AG09319 (cell line): ENCODE measurements around a stretch of chr6.

DNA sequence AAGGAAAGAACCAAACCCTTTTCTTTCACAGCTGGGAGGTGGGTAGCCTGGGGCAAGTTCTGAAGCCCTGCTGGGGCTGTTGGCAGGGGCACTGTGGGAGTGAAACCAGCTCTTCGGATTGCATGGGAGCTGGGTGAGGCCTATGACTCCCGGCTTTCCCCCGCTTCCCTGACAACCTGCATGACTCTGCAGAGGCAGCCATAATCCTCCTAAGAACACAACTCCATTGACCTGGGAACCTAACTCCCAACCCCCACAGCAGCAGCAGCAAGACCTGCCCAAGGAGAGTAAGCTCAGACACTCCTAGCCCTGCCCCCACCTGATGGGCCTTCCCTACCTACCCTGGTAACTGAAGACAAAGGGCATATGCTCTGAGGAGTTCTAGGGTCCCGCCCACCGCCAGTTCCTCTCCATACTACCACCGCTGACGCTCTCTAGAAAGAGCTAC, 37.5 kb downstream of the SOD2 start:
- RRBS, result no CpG with 5 or more reads among the region's 7 CpGs

DNA sequence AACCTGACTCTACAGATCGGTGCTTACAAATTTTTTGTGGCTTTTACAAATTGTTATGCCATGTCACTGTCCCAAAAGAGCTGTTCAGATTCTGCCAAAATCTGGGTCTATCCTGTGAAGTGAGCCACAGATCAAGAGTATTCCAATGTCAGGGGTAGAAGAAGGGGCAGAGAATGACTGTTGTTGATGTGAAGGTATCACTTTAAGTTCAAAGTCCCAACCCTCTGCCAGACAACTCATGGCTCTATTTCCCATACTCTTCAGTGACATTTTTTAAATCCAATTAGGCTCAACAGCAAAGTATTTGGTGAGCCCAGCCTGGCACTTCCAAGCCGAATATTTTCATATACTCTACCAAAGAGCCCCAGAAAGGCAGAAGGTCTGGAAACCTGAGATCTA, 9.3 kb downstream of the SOD2 start:
- RRBS, result no CpG with 5 or more reads among the region's 2 CpGs

DNA sequence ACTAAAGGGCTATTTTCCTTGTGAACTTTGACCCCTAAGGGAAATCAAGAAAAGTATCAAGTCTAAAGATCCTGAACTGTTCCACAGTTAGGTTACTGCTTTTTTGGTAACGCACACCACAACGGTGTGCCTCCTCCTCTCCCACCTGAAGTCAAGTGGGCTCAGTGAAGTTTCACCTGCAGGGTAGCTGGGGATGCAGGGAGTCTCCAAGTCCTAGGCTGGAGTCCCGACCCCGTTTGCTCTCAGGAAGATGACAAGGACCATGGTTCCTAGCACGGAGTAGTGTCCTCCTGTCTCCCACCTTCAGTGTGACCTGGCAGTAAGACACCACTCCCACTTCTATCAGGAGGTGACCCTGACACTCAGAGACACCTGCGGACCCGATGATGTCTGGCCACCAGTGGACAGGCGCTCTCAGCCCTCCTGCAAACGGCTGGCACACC, 1.2 kb downstream of the SOD2 start:
- RRBS, result no CpG with 5 or more reads among the region's 9 CpGs

GRCh38 chr6:159732158-159732726, 4.9 kb downstream of the WTAP start:
- RRBS, result no CpG with 5 or more reads among the region's 8 CpGs

DNA sequence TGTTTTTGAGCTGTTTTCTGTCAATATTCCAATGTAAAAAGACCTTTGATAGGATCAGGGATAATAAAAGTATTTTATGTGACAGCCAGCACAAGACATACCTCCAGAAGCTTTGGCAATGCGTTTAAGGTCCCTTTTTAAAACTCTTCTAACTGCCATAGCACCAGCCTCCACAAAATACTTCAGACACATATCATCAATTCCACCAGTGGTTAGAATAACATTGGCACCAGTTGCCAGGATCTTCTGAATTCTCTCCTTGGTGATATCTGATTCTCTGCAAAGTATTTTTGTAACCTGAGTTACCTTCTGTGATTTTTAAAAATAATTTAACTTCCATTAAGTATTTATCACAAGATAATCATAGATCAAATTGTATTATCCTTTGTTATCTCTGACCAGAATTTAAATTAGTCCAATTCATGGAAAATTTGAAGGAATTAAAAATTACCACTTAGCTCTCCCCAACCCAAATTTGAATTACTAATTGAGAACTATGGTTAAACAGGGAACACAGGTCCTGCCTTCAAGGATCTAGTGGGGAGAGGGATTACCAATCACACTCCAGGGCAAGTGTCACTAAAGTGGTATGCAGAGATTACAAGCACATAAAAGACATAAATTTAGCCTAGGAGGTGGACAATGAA, 8.4 kb downstream of the TCP1 start:
- RRBS, result no CpG with 5 or more reads among the region's 1 CpG

DNA sequence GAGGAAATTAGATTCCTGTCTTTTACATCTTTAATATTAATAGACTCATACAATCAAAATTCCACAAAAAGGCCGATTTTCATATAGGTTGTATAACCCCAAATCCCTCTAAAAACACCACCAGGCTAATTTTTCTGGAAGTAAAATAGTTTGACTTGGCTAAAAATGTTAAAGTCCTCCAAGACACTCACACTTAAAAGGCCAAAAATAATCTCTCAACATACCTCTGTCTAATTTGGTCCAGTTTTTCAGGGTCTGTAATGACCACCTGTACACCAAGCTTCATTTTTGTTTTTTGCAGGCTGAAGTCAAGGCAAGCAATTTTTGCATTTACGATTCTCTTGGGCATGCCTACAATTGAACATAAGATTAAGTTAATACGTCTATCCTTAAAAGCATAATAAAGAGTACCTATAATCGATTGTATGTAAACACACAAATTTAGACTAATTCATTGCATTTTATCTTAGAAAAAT, 5.6 kb downstream of the TCP1 start:
- RRBS, result no CpG with 5 or more reads among the region's 4 CpGs

- RRBS, result no CpG with 5 or more reads among the region's 10 CpGs
These were observed 39.0 kb downstream of the MAS1 start for GRCh38 chr6:159929722-159930173.

GRCh38 chr6:159999024-159999603, 30.2 kb downstream of the IGF2R start:
- RRBS, result no CpG with 5 or more reads among the region's 7 CpGs

DNA sequence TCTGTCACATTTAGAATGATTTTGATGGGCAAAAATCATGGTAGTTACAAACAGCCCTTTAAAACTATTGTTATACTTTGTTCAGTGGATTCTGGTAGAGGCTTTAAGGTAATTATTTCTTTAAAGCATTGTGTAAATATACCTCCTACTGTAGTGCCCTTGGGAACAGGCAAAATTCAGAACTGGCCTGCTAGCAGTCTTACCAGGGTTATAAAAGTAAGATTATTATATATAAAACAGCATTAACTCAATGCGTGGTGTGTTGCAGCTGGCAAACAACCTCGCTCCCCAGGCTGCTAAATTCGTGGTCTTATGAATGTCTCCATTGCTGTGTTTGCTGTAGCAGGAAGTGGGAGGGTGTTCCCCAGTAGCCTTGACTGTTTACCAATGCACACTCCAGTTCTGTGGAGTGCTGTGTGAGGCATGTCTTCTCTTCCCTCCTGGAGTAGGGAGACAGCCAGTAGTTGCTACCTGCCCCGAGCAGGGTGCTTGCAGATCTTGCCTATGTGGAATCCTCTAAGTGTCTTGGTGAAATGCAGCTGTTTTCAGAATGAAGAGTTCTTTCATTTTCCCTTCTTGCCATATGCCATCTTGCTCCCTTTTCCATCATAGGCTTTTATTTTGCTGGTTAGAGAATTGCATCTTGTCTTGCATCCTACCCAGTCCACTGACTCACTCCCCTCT, 45.3 kb downstream of the IGF2R start:
- RRBS, result no CpG with 5 or more reads among the region's 4 CpGs

DNA sequence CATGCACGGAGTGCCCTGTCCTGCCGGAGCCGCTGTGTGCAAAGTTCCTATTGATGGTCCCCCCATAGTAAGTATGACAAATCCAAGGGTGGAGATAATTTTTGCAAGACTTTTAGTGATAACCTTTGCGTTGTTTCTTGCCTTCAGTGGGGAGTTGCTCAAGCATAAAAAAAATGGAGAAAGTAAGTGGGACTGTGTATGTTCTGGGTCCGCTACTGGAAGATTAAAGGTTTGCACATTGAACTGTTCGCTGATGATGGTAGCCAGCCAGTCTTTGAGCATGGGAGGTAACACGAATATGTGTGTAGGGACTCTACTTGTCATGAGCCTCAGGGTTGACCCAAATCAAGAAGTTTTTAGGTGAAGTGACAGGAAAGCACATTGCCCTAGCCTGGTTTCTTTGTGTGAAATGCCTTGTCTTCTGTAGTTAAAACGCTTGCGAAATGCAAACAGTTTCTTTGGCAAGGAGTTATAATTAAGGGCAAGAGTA, 47.7 kb upstream of the SLC22A1 start:
- RRBS, result no CpG with 5 or more reads among the region's 9 CpGs

DNA sequence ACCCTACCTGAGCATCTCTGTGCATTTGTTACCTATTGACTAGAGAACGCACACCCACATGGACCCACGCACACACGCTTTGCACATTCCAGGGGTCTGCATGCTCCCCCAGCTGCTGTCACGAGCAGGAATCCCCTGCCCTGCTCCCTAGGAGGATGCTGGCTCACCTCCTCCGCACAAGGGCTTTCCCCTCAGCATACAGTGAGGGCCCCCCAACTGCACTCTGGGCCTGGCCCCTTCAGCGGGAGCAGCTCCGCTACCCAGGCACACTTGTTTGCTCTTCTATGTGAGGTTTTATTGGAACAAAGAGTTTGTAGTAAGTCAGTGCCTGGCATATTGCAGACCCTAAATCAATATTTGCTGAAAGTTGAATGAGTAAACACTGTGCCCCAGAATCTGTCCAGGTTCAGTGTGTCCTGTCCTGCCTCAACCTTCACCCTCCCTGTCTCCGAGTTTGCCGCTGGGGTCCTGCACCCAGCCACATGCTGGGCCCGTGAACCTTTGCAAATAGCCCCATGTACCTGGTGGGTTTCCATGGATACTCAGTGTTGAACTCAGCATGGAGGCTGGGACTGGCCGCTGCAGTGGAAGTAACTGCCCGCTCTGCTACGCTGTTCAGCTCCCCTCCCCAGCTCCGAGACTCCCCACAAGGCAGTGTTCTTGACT, 15.6 kb downstream of the SLC22A1 start:
- RRBS, result no CpG with 5 or more reads among the region's 14 CpGs

DNA sequence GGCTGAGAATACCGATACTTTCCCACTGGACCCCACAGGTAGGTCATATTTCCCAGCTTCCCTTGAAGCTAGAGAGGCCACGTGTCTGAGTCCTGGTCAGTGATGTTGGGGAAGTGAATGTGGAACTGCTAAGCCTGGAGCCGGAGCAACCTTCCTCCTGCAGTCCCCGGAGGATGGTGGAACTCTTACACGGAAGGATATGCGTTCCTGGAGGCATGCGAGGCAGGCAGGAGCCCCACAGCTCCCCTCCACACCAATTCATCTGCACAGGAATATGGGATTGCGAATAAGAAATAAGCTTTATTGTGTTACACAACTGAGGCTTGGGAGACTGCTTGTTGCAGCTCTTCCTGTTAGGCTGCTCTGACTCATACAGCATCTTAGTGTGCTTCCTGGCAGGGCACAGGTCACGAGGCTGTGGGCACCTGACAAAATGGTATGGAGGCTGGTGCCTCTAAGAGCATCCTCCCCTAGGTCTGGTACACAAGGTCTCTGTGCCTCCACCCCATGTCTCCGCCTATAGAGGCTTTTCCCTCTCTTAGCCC, 6.7 kb downstream of the SLC22A3 start:
- RRBS, result no CpG with 5 or more reads among the region's 10 CpGs

GRCh38 chr6:160507200-160507913, 156.7 kb downstream of the LPA start:
- RRBS, result no CpG with 5 or more reads among the region's 8 CpGs

DNA sequence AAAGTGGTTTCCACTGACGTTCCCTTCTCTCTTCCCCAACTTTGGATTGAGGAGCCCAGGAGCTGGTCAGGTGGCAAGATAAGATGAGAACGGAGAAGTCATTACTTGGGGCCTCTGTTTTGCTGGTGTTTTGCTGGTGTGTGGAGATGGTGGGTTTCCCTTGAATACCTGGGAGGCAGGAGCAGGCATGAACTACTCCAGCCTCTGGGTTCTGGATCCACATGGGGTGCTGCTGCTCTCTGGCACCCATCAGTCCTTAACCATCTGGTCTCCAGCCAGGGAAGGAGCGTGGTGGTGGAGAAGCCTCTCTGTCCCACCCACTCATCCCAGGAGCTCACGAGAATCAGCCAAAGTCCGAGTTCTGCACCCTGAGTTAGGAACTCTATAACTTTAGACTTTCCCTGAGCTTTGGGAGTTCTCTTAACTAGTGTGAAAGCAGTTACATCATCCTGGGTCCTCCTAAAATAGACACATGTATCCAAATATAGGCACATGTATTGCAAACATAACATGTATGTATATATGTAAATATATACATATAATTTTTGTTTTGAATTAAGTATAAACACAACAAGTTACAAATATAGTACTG, 5.5 kb upstream of the PLG start:
- RRBS, result no CpG with 5 or more reads among the region's 5 CpGs

GRCh38 chr6:160788386-160788799, 86.3 kb downstream of the PLG start:
- RRBS, result no CpG with 5 or more reads among the region's 2 CpGs

DNA sequence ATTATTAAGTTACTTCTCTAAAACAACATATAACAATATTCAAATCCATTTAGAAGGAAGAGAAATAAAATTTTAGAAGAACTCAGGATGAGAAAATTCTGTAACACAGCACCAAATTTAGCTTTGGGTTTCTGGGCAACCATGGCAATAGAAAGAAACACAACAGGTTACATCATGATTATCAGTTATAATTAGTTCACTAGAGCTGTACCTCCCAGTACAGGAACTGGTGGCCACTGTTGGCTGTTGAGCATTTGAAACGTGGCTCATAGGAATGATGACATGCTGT, 23.8 kb upstream of the MAP3K4 start:
- RRBS, result no CpG with 5 or more reads among the region's 1 CpG

DNA sequence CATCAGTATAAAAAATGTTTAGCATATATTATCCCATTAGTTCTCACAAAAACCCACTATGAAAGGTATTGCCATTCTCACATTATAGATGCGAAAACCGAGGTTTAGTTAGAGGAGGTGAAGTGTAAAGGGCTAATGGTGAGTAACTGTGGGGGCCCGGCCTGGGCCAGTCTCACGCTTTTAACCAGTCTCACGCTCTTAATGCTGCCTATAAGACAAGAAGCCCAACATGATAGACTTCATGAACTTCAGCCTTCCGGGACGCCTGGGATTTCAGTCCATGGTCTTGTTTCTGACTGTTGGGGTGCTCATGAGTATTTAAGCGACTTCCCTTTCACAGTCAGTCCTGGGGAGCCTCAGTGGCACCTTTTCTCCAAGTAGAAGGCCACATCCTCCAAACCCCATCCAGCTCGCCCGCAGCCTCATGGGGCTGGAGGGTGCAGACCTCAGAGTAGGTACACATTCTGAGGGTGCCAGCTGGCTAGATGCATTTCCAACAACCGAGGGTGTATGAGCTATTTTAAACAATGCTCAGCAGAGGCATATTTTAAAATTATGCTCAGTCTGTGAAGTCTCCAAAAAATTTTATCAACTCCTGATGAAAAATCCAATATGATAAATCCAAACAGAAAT, 31.7 kb downstream of the AGPAT4 start:
- RRBS, result 100% methylated on average over 1 of the region's 11 CpGs

DNA sequence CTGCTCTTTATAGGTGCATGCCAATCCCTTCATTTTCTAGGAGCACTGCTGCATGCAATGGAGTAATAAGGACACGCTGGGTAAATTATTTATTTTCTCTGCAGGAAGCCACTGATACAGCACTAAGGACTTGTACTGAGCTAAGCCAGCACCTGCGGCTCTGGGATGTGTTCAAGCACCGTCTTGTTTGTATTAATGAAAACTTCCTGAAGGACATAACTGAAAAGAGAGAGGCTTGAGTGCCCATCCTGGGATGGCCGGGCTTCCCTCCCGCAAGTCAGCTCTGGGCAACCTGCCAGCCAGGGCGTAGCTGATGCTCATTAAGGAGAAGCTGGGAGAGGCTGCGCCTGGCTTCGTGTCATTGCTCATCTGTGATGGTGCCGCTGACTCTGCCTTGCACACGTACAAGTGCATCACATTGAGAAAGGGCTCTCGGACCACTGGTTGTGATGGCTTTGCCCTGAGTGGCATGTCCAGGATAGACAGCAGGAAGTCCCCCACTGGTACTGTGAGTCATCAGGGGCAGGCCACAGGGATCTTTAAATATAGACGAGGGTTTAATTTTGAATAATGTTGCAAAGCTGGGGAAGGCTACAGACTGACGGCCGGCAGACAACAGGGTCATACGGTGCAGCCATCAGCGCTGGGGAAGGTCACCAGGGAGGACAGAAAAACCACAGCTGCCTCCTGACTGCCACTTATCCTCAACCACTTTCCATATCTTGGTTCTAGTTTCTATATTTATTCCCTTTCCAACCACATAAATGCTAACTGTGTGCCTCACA, 85.4 kb upstream of the AGPAT4 start:
- RRBS, result no CpG with 5 or more reads among the region's 16 CpGs

DNA sequence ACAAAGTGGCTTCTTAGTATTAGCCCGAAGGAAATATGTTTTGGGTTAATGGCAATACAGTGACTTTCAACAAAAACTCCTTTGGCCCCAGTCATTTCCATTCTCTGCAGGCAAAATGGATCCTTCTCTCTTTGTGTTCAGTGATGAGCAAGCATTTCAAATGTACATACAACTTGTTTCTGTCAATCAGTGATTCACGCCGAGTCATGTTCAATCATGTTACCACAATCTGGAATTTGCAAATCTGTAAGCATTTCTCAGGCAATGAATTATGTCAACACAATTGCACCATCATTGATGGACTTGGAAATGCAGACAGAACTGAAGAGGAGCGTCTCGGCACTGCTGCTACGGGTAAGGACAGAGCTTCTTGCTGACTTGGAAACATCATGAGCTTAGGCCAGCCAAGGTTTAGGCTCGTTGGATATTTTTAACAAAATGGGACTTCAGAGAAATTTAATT, 132.8 kb upstream of the AGPAT4 start:
- RRBS, result no CpG with 5 or more reads among the region's 7 CpGs